K562 (cell line): ENCODE measurements around a stretch of chr6.

- RAMPAGE, long total RNA, result no peak
- RRBS, result no CpG with 5 or more reads among the region's 8 CpGs
PRO-cap:
- standard, result no peak
- CoPRO, capped RNA only, 2 experiments, result no peak in any of the 2 experiments
- CoPRO, capped and uncapped RNA, 2 experiments, result no peak in any of the 2 experiments
- CoPRO, uncapped RNA only, 2 experiments, result no peak in any of the 2 experiments
CAGE:
- cytosol, long polyA plus RNA, result no peak
- long polyA plus RNA, result no peak
- nucleolus, long total RNA, result no peak
- nucleus, long polyA plus RNA, result no peak
These were observed 592.4 kb downstream of the PKHD1 start for GRCh38 chr6:51494847-51495675.

- RAMPAGE, long total RNA, result no peak
- RRBS, result no CpG with 5 or more reads among the region's 6 CpGs
PRO-cap:
- standard, result no peak
- CoPRO, capped RNA only, 2 experiments, result no peak in any of the 2 experiments
- CoPRO, capped and uncapped RNA, 2 experiments, result no peak in any of the 2 experiments
- CoPRO, uncapped RNA only, 2 experiments, result no peak in any of the 2 experiments
CAGE:
- cytosol, long polyA plus RNA, result no peak
- long polyA plus RNA, result no peak
- nucleolus, long total RNA, result no peak
- nucleus, long polyA plus RNA, result no peak
These were observed 349.4 kb downstream of the PKHD1 start for GRCh38 chr6:51737991-51738366.

GRCh38 chr6:52078099-52078718 lies 9.2 kb downstream of the PKHD1 start:
- RAMPAGE, long total RNA, result no peak
- RRBS, result no CpG with 5 or more reads among the region's 11 CpGs
PRO-cap:
- standard, result no peak
- CoPRO, capped RNA only, 2 experiments, result no peak in any of the 2 experiments
- CoPRO, capped and uncapped RNA, 2 experiments, result no peak in any of the 2 experiments
- CoPRO, uncapped RNA only, 2 experiments, result no peak in any of the 2 experiments
CAGE:
- cytosol, long polyA plus RNA, result no peak
- long polyA plus RNA, result no peak
- nucleolus, long total RNA, result no peak
- nucleus, long polyA plus RNA, result no peak

DNA sequence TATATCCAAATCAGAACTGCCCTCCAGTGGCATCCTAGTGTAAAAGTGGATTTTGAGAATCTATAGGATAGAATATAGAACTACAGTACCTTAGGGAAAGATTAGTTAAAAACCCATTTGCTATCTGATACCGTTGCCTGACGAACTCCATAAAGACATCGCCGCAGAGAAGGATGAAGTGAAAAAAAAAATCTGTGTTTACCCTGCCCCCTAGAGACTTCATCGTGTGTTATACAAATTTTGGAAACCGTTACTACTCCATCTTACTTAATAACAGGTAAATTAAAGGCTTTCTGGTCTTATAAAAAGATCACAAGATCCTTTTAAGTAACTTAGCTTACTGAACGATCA lies 647 bp upstream of the MCM3 start:
- RAMPAGE, long total RNA, result no peak
- RRBS, result no CpG with 5 or more reads among the region's 7 CpGs
PRO-cap:
- standard, result bidirectional peak, plus-strand start at position 117 of the sequence, minus-strand start at position 151 of the sequence
- CoPRO, capped RNA only, 2 experiments, result no peak in any of the 2 experiments
- CoPRO, capped and uncapped RNA, 2 experiments, result no peak in any of the 2 experiments
- CoPRO, uncapped RNA only, 2 experiments, result peak in 1 of 2 experiments; most common plus-strand start position 183 of the sequence (in 1); most common minus-strand start position 175 of the sequence (in 1)
CAGE:
- cytosol, long polyA plus RNA, result no peak
- long polyA plus RNA, result no peak
- nucleolus, long total RNA, result no peak
- nucleus, long polyA plus RNA, result no peak

DNA sequence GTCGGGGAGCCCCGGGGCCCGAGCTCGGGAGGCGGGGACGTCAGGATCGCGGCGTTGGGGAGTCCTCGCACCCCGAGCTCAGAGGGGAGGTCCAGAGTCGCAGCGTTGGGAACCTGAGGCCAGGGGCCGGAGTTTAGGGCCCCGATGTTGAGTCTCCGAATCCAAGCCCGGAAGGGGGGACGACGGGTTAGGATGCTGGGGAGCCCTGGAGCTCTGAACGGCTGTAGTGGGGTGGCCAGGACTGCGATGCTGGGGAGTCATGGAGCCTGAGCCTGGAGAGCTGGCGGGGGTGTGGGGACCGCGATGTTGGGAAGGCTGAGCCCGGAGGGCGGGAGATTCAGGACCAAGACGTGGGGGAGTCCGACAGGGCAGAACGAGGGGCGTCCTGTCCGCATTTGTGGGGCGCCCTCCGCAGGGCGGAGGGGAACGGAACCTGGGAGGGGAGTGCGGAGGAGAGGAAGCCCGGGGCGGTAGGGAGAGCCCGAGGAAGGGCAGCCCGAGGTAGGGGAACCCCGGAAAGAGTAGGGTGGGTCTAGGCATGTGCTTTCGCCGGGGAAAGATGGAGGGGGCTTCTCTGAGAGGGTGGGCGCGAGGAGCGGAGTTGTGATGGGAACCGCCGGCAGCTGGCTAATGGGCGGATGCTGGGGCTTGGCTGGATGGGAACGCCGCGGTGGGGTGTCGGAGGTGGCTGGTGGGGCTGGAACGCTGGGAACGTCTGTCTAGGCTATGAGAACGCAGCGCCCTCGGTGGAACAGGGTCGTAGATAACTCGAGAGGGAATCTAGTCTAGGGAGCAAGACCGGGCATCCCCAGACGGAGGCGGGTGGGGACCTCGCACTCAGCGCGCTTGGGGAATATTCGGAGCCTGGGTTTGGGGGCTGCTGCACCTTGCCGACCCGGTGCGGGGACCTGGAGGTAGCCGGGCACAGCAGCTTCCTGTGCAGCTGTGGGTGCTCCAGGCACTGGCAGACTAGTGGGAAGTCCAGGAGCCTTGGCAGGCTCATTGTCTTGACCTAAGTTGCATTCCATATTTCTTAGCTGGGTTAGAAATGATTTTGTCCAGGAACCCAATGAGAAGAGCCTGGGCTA lies 699 bp downstream of the PAQR8 start:
- RAMPAGE, long total RNA, result no peak
- RRBS, result 6% methylated on average over 20 of the region's 71 CpGs
PRO-cap:
- standard, result no peak
- CoPRO, capped RNA only, 2 experiments, result no peak in any of the 2 experiments
- CoPRO, capped and uncapped RNA, 2 experiments, result no peak in any of the 2 experiments
- CoPRO, uncapped RNA only, 2 experiments, result no peak in any of the 2 experiments
CAGE:
- cytosol, long polyA plus RNA, result no peak
- long polyA plus RNA, result no peak
- nucleolus, long total RNA, result no peak
- nucleus, long polyA plus RNA, result no peak

DNA sequence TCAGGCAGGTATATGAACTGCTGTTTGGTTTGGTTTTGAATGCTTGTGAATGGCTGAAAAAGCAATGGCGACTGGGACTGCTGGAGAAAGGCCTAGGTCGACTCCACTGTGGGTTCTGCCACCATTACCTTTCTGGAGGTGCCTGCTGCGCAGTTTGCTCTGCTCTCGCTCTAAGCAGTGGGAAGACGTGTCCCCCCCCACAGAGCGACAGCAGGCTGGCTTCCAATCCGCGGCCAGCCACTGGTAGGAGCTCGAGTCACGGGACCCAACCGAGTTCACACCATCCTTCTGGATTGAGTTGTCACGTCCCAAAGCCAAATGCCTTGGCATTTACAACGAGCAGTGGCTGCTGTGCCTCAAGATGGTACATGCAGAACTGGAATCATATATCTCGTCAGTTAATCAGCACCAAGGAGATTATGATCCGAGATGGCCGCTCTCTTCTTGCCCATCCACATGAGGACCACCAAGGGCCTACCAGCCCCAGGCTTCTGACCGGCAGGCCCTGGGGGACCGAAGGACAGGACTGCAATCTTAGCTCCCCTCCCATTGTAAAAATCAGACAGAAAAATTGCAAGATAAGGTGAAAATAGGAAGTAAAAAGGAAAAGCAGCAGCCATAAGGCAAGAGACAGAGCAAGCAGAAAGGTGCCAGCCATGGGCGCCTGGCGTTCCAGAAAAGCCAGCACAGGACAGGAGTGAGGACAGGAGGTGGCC lies 74.5 kb downstream of the TRAM2 start:
- RAMPAGE, long total RNA, result no peak
- RRBS, result no CpG with 5 or more reads among the region's 20 CpGs
PRO-cap:
- standard, result no peak
- CoPRO, capped RNA only, 2 experiments, result no peak in any of the 2 experiments
- CoPRO, capped and uncapped RNA, 2 experiments, result no peak in any of the 2 experiments
- CoPRO, uncapped RNA only, 2 experiments, result peak in 1 of 2 experiments; most common plus-strand start position 497 of the sequence (in 1); most common minus-strand start position 400 of the sequence (in 1)
CAGE:
- cytosol, long polyA plus RNA, result no peak
- long polyA plus RNA, result no peak
- nucleolus, long total RNA, result no peak
- nucleus, long polyA plus RNA, result no peak

GRCh38 chr6:52503492-52504134 lies 73.2 kb downstream of the TRAM2 start:
- RAMPAGE, long total RNA, result no peak
- RRBS, result no CpG with 5 or more reads among the region's 12 CpGs
PRO-cap:
- standard, result bidirectional peak, plus-strand start at chr6:52504244, minus-strand start at chr6:52504079
- CoPRO, capped RNA only, 2 experiments, result peak in 1 of 2 experiments; most common minus-strand start chr6:52504074 (in 1)
- CoPRO, capped and uncapped RNA, 2 experiments, result no peak in any of the 2 experiments
- CoPRO, uncapped RNA only, 2 experiments, result no peak in any of the 2 experiments
CAGE:
- cytosol, long polyA plus RNA, result no peak
- long polyA plus RNA, result no peak
- nucleolus, long total RNA, result no peak
- nucleus, long polyA plus RNA, result no peak

- RAMPAGE, long total RNA, result no peak
- RRBS, result no CpG with 5 or more reads among the region's 3 CpGs
PRO-cap:
- standard, result no peak
- CoPRO, capped RNA only, 2 experiments, result no peak in any of the 2 experiments
- CoPRO, capped and uncapped RNA, 2 experiments, result no peak in any of the 2 experiments
- CoPRO, uncapped RNA only, 2 experiments, result no peak in any of the 2 experiments
CAGE:
- cytosol, long polyA plus RNA, result no peak
- long polyA plus RNA, result no peak
- nucleolus, long total RNA, result no peak
- nucleus, long polyA plus RNA, result no peak
These were observed 58.5 kb downstream of the TRAM2 start for GRCh38 chr6:52518468-52518671.

DNA sequence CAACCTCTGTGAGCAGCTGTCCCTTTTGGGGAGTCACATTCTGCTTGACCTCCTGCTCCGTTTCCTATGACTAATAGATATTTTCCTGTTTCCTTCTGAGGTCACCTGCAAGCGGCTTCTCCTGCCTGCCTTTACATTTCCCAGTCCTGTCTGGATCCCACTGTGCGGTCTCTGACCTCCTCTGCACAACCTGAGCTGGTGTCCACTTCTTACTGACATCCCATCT lies 54.2 kb downstream of the TRAM2 start:
- RAMPAGE, long total RNA, result no peak
- RRBS, result no CpG with 5 or more reads among the region's 3 CpGs
PRO-cap:
- standard, result no peak
- CoPRO, capped RNA only, 2 experiments, result no peak in any of the 2 experiments
- CoPRO, capped and uncapped RNA, 2 experiments, result no peak in any of the 2 experiments
- CoPRO, uncapped RNA only, 2 experiments, result no peak in any of the 2 experiments
CAGE:
- cytosol, long polyA plus RNA, result no peak
- long polyA plus RNA, result no peak
- nucleolus, long total RNA, result no peak
- nucleus, long polyA plus RNA, result no peak

GRCh38 chr6:52672426-52672734 lies 1.5 kb downstream of the TMEM14A start:
- RAMPAGE, long total RNA, result no peak
- RRBS, result no CpG with 5 or more reads among the region's 5 CpGs
PRO-cap:
- standard, result no peak
- CoPRO, capped RNA only, 2 experiments, result no peak in any of the 2 experiments
- CoPRO, capped and uncapped RNA, 2 experiments, result no peak in any of the 2 experiments
- CoPRO, uncapped RNA only, 2 experiments, result no peak in any of the 2 experiments
CAGE:
- cytosol, long polyA plus RNA, result no peak
- long polyA plus RNA, result no peak
- nucleolus, long total RNA, result no peak
- nucleus, long polyA plus RNA, result no peak

DNA sequence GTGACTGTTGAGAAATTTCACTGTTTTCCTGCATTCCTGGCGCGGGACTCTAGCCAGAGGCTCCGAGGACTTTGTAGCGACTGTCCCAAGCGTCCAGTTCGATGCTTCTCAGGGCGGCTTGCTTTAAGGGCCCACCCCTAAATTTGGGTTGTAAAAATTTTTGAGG lies 277 bp upstream of the FBXO9 start:
- RAMPAGE, long total RNA, result no peak
- RRBS, result no CpG with 5 or more reads among the region's 7 CpGs
PRO-cap:
- standard, result no peak
- CoPRO, capped RNA only, 2 experiments, result no peak in any of the 2 experiments
- CoPRO, capped and uncapped RNA, 2 experiments, result no peak in any of the 2 experiments
- CoPRO, uncapped RNA only, 2 experiments, result no peak in any of the 2 experiments
CAGE:
- cytosol, long polyA plus RNA, result no peak
- long polyA plus RNA, result no peak
- nucleolus, long total RNA, result no peak
- nucleus, long polyA plus RNA, result no peak

- RAMPAGE, long total RNA, result no peak
- RRBS, result no CpG with 5 or more reads among the region's 7 CpGs
PRO-cap:
- standard, result unidirectional peak, minus-strand start at chr6:53258973
- CoPRO, capped RNA only, 2 experiments, result no peak in any of the 2 experiments
- CoPRO, capped and uncapped RNA, 2 experiments, result peak in 2 of 2 experiments; most common minus-strand start chr6:53258400 (in 2)
- CoPRO, uncapped RNA only, 2 experiments, result peak in 2 of 2 experiments; most common minus-strand start chr6:53258620 (in 2)
CAGE:
- cytosol, long polyA plus RNA, result no peak
- long polyA plus RNA, result no peak
- nucleolus, long total RNA, result no peak
- nucleus, long polyA plus RNA, result no peak
These were observed 90.3 kb downstream of the ELOVL5 start for GRCh38 chr6:53258222-53259118.

DNA sequence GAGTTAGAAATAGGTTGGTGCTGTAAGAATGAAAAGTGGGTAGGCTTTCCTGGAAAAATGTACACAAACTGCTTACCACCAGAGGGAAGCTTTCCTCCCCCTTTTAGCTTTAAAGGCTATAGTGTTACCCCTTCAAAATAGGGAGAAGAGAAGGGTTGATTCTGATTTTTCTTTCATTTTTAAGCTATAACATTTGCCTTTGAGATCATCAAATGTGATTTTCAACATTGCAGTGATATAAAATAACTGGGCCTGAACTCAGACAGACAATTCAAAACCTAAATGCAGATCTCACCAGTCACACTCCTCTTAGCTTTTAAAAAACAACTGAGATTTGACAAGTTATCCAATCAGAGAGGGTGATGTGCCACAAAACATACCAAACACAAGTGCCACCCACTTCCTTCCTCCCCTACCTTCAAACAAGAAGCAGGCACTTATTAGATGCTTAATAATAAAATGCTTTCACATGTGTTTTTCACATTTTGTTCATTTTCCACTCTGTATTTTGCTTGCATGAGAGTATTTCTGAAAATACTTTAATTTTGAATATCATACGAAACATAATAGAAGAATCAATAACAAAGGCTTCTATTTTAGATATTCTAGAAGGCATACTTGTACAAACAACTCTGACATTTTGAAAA lies 57.7 kb downstream of the ELOVL5 start:
- RAMPAGE, long total RNA, result no peak
- RRBS, result no CpG with 5 or more reads among the region's 1 CpG
PRO-cap:
- standard, result no peak
- CoPRO, capped RNA only, 2 experiments, result no peak in any of the 2 experiments
- CoPRO, capped and uncapped RNA, 2 experiments, result no peak in any of the 2 experiments
- CoPRO, uncapped RNA only, 2 experiments, result no peak in any of the 2 experiments
CAGE:
- cytosol, long polyA plus RNA, result no peak
- long polyA plus RNA, result no peak
- nucleolus, long total RNA, result no peak
- nucleus, long polyA plus RNA, result no peak

GRCh38 chr6:53465716-53465915 lies 79.3 kb downstream of the GCLC start:
- RAMPAGE, long total RNA, result no peak
- RRBS, result no CpG with 5 or more reads among the region's 4 CpGs
PRO-cap:
- standard, result no peak
- CoPRO, capped RNA only, 2 experiments, result no peak in any of the 2 experiments
- CoPRO, capped and uncapped RNA, 2 experiments, result no peak in any of the 2 experiments
- CoPRO, uncapped RNA only, 2 experiments, result no peak in any of the 2 experiments
CAGE:
- cytosol, long polyA plus RNA, result no peak
- long polyA plus RNA, result no peak
- nucleolus, long total RNA, result no peak
- nucleus, long polyA plus RNA, result no peak

GRCh38 chr6:53618893-53619330 lies 46.6 kb downstream of the KLHL31 start:
- RAMPAGE, long total RNA, result no peak
- RRBS, result no CpG with 5 or more reads among the region's 2 CpGs
PRO-cap:
- standard, result no peak
- CoPRO, capped RNA only, 2 experiments, result no peak in any of the 2 experiments
- CoPRO, capped and uncapped RNA, 2 experiments, result no peak in any of the 2 experiments
- CoPRO, uncapped RNA only, 2 experiments, result no peak in any of the 2 experiments
CAGE:
- cytosol, long polyA plus RNA, result no peak
- long polyA plus RNA, result no peak
- nucleolus, long total RNA, result no peak
- nucleus, long polyA plus RNA, result no peak

GRCh38 chr6:53792681-53793162 lies 2.1 kb upstream of the LRRC1 start:
- RAMPAGE, long total RNA, result no peak
- RRBS, result no CpG with 5 or more reads among the region's 6 CpGs
PRO-cap:
- standard, result no peak
- CoPRO, capped RNA only, 2 experiments, result no peak in any of the 2 experiments
- CoPRO, capped and uncapped RNA, 2 experiments, result no peak in any of the 2 experiments
- CoPRO, uncapped RNA only, 2 experiments, result no peak in any of the 2 experiments
CAGE:
- cytosol, long polyA plus RNA, result no peak
- long polyA plus RNA, result no peak
- nucleolus, long total RNA, result no peak
- nucleus, long polyA plus RNA, result no peak

GRCh38 chr6:53795221-53795561 lies 386 bp downstream of the LRRC1 start:
- RAMPAGE, long total RNA, result no peak
- RRBS, result 14% methylated on average over 12 of the region's 30 CpGs
PRO-cap:
- standard, result no peak
- CoPRO, capped RNA only, 2 experiments, result no peak in any of the 2 experiments
- CoPRO, capped and uncapped RNA, 2 experiments, result no peak in any of the 2 experiments
- CoPRO, uncapped RNA only, 2 experiments, result no peak in any of the 2 experiments
CAGE:
- cytosol, long polyA plus RNA, result no peak
- long polyA plus RNA, result no peak
- nucleolus, long total RNA, result no peak
- nucleus, long polyA plus RNA, result no peak

- RAMPAGE, long total RNA, result no peak
- RRBS, result no CpG with 5 or more reads among the region's 3 CpGs
PRO-cap:
- standard, result no peak
- CoPRO, capped RNA only, 2 experiments, result no peak in any of the 2 experiments
- CoPRO, capped and uncapped RNA, 2 experiments, result no peak in any of the 2 experiments
- CoPRO, uncapped RNA only, 2 experiments, result no peak in any of the 2 experiments
CAGE:
- cytosol, long polyA plus RNA, result no peak
- long polyA plus RNA, result no peak
- nucleolus, long total RNA, result no peak
- nucleus, long polyA plus RNA, result no peak
These were observed 132.3 kb downstream of the LRRC1 start for GRCh38 chr6:53927042-53927577.

- RAMPAGE, long total RNA, result no peak
- RRBS, result no CpG with 5 or more reads among the region's 3 CpGs
PRO-cap:
- standard, result no peak
- CoPRO, capped RNA only, 2 experiments, result no peak in any of the 2 experiments
- CoPRO, capped and uncapped RNA, 2 experiments, result no peak in any of the 2 experiments
- CoPRO, uncapped RNA only, 2 experiments, result no peak in any of the 2 experiments
CAGE:
- cytosol, long polyA plus RNA, result no peak
- long polyA plus RNA, result no peak
- nucleolus, long total RNA, result no peak
- nucleus, long polyA plus RNA, result no peak
These were observed 100.4 kb upstream of the MLIP start for GRCh38 chr6:54010882-54011180.

DNA sequence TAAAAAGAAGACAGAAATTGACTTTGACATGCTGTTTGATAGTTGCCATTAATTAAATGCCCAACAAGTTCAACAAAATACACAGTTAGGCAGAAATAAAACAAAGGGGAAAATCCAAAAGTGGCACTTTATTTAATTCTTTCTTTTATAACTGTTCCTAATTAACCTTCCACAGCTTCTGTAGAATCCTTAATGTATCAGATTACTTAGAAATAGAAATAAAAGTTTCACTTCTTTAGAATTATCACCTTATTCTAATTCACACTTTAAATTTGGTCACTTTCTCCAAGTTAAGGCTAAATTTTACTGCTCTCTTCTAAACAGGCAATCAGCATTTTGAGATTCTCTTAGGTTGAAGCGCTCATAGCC lies 44.0 kb upstream of the MLIP start:
- RAMPAGE, long total RNA, result no peak
- RRBS, result no CpG with 5 or more reads among the region's 1 CpG
PRO-cap:
- standard, result no peak
- CoPRO, capped RNA only, 2 experiments, result no peak in any of the 2 experiments
- CoPRO, capped and uncapped RNA, 2 experiments, result no peak in any of the 2 experiments
- CoPRO, uncapped RNA only, 2 experiments, result no peak in any of the 2 experiments
CAGE:
- cytosol, long polyA plus RNA, result no peak
- long polyA plus RNA, result no peak
- nucleolus, long total RNA, result no peak
- nucleus, long polyA plus RNA, result no peak